Subcutaneous adipose tissue (tissue), 3 donors: ENCODE data around the gene RABEPK.

GRCh38 chr9:124938629-124938887 lies 2.3 kb downstream of the GOLGA1 start:
- PRO-cap = no peak
- RAMPAGE, long total RNA, 3 experiments = no peak in any of the 3 experiments

DNA sequence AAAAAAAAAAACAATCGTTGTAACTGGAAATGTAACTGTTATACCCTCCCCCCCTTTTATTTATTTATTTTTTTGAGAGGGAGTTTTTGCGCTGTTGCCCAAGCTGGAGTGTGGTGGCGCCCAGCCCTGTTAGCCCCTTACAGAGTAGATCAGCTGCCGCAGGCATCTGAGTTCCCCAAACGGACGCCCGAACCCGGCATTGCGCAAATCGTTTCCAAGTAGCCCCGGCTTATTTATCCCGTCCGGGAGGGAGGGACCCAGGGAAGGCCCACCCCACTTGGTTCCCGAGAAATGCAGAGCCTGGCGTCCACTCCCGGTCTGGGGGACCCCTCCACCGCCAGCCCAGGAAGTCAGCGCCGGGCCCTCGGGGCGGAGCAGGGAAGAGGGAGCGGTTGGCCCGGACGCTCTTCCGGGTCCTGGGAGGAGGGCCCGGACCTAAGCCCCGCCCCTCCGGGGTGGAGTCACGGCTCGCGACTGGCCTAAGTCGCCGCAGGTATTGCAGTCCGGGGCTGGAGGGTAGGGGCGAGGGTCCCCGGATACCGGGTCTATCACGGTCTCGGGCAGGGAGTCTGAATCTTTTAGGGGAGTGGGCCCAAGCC lies at the start of gene RABEPK:
RABEPK (plus strand) TSS at position 458 of the 599 bp plus-strand sequence.
- PRO-cap = bidirectional peak, plus-strand start at position 464 of the sequence, minus-strand start at position 344 of the sequence
- RAMPAGE, long total RNA, 3 experiments = start-site peak on the plus strand in 3 of 3 experiments, centred at positions 456 to 463 of the sequence, 77 to 191 reads per replicate

DNA sequence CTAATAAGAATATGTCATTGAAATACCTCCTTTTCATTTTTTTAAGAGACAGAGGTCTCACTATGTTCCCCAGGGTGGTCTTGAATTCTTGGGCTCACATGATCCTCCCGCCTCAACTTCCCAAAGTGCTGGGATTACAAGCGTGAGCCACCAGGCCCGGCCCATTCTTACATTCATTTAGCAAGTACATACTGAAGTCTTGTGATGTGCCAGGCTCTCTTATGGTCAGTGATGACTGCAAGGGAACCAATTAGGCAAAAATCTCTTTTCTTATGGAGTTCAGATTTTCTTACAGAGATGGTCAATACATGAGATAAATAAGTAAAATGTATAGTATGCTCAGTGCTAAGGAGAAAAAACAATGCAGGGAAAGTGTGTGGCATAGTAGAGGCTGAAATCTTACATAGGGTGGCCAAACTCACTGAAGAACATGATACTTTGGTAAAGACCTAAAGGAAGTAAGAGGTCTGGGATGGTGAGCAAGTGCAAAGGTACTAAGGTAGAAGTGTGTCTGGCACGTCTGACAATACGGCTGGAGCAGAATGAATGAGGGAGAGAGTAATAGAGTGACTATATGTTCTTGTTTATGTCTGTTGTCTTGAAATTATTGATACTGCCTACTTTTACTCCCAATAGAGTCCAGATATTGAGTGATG lies 27.0 kb downstream of the GAPVD1 start:
- PRO-cap = no peak
- RAMPAGE, long total RNA, 3 experiments = no peak in any of the 3 experiments

DNA sequence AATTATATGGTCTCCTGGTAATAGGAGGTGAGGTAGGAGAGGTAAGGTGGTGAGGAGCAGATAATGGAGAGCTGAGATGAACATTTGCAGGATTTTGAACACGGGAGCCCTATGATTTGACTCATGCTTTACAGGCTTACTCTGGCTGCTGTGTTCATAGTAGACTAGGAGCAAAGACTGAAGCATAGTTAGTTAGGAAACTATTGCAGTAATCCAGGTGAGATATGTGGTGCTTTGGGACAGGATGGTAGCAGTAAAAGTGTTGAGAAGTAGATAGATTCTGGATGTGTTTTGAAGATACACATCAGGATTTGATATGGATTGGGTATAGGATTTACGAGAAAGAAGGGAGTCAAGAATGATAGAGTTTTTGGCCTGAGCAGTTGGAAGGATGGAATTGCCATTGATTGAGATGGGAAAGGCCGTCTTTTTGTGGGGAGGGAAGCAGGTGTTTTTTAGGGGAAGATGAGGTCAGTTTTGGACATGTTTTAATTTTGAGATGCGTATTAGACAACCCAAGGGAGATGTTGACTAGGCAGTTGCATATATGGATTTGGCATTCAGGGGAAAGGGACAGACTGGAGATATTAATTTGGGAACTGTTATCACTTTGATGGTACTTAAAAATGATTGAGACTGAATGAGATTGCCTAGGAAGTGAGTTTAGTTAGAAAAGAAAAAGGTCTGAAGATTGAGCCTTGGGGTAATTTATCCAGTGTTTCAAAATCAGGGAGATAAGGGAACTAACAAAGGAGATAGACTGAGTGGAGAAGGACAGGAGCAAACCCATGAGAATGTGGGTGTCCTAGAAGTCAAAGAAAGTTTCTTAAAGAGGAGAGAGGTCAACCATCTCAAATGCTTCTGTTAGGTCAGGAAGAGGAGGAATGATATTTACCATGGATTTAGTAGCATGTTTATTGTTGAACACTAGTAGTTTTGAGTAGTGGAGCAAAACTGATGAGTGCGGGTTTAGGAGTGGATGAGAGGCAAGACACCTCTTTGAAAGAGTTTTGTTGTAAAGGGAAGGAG lies 27.9 kb downstream of the GAPVD1 start:
- PRO-cap = no peak
- RAMPAGE, long total RNA, 3 experiments = no peak in any of the 3 experiments

DNA sequence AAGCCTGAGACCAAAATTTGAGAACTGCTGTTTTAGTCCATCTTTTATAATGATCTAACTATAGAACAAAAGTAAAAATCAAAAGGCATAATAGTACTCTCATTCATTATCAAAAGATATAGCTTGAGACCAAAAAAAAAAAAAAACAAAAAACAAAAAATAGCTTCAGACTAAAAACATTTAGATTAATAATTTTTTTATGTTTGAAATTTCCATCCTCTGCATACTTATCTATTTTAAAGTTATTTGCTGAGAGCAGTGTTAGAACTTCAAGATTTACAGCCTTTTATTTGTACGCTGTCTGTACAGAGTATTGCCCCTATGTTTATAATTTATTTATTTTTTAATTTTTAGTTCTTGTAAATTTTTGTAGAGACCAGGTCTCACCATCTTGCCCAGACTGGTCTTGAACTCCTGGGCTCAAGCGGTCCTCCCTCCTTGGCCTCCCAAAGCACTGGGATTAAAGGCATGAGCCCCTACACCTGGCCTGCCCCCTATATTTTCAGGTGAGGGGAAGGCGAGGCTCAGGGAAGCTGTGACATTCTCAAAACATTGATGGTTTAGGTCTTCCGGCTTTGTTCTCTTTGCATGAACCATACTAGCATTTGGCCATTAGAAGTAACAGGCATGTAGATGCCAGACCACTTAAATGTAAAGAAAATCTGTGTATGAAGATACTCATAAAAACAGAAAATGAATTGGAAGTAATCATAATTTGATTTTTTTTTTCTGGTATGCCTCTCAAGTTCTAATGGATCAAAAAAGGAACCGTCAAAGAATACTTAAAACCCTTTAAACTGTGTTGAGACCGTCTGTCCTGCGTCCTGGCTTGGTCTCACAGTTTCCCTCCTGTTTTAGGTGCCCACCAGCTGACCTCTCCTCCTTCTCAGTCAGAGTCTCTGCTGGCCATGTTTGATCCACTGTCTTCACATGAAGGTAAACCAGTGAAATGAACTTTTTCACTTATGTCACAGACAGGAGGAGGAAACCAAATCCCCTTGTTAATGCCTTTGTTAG lies 74.8 kb downstream of the GAPVD1 start:
- PRO-cap = no peak
- RAMPAGE, long total RNA, 3 experiments = start-site peak on the plus strand in 1 of 3 experiments, centred at position 904 of the sequence, 9 reads per replicate

- PRO-cap = no peak
- RAMPAGE, long total RNA, 3 experiments = no peak in any of the 3 experiments
Observed at GRCh38 chr9:125446494-125447055, 184.9 kb downstream of the GAPVD1 start.

DNA sequence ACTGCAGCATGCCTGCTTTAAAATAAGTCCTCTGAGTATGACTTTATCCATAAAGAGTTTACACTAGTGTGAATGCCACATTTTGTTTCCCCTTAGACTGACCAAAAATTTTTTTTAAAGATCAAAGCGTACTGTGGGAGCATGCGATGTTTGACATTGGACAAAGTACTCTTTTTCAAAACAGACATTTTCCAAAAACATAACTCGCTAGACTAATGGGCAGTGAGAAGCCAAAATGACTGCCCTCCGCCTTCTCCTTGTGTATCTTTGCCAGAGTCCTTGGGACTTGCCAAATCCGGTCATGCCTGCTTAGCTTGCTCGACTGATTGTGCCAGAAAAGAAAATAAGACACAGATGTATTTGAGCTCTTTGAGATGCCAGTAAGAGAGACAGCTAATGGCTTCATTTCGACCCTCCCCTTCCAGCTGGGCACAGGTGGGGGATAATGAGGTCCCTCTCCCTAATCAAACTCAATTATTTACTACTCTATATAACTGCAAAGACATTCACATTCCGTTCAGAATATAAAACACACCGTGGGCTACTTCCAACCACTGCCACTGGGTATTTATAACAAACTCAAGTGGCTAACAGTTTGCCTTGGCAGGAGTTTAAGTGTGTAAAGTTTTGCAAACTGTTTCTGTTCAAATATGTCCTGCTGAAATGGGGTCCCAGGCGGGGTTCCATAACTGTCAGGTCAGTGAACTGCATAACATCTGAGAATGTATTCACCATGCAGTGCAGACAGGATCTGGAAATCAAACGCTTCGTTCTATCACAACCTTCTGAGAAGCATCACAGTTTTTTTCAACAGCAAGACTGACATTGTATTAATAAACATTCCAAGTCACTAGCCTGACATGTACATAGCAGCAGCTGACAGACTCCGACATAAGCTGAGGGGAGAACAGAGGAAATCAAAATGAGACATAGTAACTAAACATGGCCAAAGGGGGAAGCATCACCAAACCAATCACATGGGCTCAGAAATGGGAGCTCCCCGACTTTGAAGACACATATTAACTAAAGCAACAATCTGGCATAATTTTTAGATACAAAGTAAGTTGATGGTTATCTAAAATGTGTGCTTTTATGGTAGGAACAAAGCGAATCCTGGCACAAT lies 157.2 kb downstream of the MAPKAP1 start:
- PRO-cap = no peak
- RAMPAGE, long total RNA, 3 experiments = no peak in any of the 3 experiments

DNA sequence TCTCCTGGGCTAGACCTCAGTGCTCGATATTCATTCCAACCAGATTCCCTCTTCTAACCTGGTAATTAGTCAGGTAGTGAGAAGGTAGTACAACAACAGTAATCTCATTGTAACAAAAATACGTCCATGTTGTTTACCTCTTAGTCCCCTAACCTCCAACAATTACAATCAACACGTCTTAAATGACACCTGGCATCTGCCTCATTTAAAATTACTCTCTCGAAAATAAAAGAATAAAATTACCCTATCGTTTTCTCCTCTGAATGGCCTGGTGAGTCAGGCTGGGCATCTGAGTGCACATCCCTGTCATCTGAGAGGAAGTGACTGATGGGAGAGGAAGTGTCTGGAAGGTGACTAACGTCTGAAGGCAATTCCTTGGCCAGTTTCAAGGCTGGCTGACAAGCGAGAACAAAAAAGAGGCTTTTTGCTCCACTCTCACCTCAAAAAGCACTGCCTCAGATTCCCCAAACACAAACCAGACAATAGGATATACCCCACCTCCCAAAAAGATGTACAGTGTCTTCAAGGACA lies 57.7 kb downstream of the MAPKAP1 start:
- PRO-cap = unidirectional peak, plus-strand start at position 382 of the sequence
- RAMPAGE, long total RNA, 3 experiments = no peak in any of the 3 experiments

DNA sequence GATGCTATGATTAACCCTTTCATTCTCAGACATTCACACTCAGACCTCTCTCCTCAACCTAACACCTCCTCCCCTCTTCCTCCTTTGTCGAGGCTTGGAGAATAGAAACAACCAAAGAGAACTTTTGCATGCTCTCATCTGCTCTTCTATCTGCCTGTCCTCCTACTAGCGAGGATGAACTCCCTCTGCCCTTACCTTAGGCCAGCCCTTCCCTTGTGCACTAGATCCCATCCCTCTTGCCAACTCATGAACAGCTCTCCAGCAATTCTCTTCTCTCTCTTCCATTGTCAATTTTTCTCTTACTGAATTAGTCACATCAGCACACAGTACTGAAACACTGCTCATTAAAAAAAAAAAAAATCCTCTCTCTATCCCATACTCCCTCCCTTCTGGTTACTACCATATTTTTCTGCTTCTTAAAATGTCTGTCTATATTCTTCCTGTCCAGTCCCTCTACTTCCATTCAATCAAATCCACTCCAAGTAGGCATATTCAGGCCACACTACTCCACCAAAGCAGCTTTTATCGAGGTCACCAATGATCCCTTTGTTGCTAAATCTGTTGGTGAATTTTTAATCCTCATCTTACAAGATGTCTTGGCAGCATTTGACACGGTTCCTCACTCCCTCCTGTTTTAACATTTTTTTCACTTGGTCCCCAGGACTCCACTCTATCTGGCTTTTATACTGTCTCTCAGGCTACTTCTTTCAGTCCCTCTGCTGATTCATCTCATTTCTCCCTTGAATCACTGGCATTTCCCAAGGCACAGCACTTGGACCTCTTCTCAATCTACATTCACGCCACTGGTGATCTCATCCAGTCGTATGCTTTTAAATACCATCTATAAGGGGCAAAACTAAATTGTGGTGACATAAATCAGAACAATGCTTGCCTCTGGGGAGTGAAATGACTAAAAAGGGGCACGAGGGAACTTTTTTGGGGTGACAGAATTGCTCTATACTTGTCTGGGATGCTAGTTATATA lies 47.3 kb downstream of the MAPKAP1 start:
- PRO-cap = no peak
- RAMPAGE, long total RNA, 3 experiments = no peak in any of the 3 experiments

DNA sequence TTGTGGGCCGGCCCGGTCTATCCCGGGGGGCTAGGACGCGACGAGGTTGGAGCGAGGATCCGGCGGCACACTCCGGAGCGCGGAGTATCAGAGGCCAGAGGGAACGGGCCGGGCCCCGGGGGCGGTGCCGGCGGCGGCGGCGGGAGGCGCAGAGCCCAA lies 861 bp upstream of the PBX3 start:
- PRO-cap = bidirectional peak, plus-strand start outside the sequence, minus-strand start at position 74 of the sequence
- RAMPAGE, long total RNA, 3 experiments = no peak in any of the 3 experiments

- PRO-cap = no peak
- RAMPAGE, long total RNA, 3 experiments = no peak in any of the 3 experiments
Observed at GRCh38 chr9:125868516-125869109, 121.4 kb downstream of the PBX3 start.

GRCh38 chr9:125877965-125879003 lies 131.1 kb downstream of the PBX3 start:
- PRO-cap = no peak
- RAMPAGE, long total RNA, 3 experiments = no peak in any of the 3 experiments

DNA sequence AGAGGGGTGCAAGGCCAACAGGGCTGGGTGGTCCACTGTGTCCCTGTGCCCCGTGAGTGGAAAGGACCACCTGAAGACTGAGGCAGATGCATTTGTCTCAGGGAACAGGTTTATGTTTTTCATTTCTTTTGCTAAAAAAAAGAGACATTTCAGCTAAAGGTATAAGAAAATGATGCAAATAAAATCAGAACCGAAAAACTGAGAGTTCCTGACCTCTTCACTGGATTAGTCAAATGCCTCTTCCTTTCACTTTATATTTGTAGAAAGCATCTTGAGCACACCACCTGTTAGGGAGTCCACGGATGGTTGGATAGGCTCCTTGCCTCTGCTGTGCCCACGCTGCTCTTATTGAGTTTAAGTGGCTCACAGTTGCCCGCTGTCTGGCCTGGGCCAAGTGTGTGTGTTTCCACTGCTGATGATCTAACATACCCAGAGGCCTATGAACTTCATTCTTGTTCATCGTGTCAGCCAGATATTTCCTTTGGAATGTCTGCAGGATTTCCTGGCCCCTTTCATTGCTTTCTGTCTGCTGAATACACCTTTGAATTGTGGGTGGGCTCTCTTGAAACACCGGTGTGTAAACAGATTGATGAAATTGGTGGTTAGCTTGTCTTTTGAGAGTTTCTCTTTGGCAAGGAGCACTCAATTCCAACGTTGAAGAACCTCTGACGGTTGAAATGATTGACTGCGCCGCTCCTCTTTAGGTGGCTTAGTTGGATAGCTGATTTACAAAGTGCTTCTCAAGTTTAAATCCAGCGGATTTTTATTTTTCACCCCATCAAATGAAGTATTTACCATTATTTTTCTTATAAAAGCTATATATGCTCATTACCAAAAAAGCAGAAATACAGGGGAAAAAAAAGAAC lies 46.6 kb downstream of the MVB12B start:
- PRO-cap = no peak
- RAMPAGE, long total RNA, 3 experiments = no peak in any of the 3 experiments

DNA sequence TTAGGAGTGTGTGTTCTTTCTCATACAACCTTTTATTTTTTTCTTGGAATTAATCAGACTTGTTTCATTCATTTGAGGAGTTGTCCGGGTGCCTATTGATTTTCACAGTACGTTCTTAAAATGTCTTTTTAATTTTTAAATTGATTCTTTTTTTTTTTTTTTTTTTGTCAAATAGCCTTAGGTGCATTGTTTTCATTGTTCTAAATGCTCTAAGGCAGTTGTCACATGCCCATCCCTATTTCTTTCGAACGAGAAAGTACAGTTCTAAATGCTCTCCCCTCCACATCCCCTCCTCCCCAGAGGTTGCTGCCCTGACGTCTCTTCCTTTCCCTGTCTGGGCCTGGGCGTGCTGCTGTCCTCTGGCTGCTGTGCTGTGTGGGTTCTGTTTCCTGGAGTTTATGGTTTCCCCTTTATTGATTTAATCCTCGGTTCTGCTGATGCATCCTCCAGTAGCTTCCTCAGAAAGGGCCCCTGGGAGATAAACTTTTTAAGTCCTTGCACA lies 48.6 kb downstream of the MVB12B start:
- PRO-cap = no peak
- RAMPAGE, long total RNA, 3 experiments = no peak in any of the 3 experiments

DNA sequence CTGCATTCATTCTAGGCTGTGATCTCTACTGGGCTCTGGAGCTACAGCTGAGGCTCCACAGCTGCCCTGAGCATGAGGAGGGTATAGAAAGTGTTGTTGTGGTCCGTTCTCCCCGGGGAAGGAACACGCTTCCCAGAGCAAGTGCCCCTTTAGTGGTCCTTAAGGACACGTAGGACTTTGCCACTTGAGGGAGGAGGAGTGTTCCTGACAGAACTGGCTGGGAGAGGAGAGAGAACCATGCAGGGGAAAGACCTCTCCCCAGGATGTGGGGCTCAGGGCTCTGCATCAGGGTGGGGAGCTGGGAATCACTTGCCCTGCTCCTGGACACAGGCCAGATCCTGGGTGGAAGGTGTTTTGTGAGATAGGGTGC lies 117.3 kb upstream of the LMX1B start:
- PRO-cap = no peak
- RAMPAGE, long total RNA, 3 experiments = no peak in any of the 3 experiments

DNA sequence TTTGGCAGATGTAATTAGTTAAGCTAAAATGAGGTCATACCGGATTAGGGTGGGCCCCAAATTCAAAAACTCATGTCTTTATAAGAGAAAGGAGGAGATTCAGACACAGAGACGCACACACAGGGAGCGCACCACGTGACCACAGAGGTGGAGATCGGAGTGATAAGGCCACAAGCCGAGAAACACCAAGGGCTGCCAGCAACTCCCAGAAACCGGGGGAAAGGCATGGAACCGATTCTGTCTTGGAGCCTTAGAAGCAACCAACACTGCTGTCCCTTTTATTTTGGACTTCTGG lies 31.8 kb upstream of the LMX1B start:
- PRO-cap = no peak
- RAMPAGE, long total RNA, 3 experiments = no peak in any of the 3 experiments

DNA sequence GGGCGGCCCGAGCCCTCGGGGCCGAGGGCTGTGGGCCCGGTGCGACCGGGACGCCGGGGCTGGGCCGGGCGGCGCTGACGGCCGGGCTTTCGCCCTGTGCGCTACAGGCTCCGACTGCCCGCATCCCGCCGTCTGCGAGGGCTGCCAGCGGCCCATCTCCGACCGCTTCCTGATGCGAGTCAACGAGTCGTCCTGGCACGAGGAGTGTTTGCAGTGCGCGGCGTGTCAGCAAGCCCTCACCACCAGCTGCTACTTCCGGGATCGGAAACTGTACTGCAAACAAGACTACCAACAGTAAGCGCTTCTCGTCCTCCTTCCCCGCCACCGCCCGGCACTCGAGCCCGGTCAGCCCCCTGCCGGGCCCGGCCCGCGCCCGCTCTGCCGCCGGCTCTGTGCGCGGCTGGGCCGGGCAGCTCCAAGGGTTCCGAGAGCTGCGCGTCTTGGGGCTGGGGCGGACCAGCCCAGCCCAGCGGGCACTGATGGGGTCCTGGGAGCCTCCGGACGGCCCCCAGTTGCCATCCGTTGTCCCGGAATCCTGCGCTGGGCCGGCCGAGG lies 1.6 kb downstream of the LMX1B start:
- PRO-cap = no peak
- RAMPAGE, long total RNA, 3 experiments = no peak in any of the 3 experiments

GRCh38 chr9:126616842-126617467 lies 3.2 kb downstream of the LMX1B start:
- PRO-cap = no peak
- RAMPAGE, long total RNA, 3 experiments = no peak in any of the 3 experiments

DNA sequence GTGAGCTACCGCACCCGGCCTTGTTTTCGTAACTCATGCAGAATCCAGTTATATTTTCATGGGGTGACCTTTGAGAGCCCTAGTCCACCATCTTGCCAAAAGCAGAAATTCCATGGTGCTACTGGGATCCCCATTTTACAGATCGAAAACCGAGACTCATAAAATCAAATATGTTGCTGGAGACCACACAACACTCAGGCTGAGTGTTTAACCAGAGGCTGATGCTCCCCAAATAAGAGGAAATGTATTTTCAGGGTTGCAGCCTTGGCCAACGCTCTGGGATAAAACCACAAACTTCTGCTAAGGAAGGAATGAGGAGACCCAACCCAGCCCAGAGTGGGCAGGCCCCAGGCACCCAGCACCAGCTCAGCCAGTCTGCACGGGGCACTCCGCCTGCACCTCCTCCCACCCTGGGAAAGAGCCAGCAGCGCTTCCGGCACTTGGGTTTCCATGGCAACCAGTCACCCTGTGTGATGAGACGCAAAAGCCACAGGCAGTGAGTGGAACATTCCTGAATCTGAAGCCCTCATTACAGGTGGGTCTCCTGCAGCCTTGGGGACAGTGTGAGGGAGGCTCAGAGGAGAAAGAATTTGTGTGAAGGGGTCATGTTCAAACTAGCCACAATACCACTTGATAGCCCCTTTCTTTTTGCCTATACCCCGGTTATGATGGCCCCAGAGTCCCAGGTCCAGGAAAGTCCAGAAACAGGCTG lies 85.3 kb upstream of the ZBTB43 start:
- PRO-cap = no peak
- RAMPAGE, long total RNA, 3 experiments = no peak in any of the 3 experiments

DNA sequence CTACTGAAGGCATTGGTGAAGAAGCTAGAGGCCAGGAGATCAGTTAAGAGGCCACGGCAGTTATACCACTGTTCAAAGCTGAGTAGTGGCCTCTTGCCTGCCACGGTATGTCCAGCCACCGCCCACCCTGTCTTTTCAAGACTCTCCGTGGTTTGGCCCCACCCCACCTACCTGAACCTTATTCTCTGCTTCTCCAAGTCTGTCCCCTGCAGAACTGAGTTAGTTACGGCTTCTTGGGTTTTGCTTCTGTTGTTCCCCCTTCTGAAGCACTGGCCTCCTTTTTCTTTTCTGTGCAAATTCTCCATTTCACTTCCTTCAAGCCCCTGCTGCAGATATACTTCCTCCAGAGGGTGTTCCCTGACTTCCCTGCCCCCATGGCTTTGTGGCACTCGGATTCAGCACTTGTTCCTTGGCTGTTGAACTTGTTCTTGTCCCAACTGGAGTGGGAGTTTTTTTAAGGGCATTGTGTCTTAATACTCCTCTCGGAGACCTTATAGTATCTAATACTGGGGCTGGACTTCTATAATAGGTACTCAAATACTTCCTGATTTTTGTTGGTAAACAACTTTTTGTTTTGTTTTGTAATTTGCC lies 2.0 kb downstream of the ZBTB34 start:
- PRO-cap = no peak
- RAMPAGE, long total RNA, 3 experiments = no peak in any of the 3 experiments